Pulmonary artery (tissue), 1 donor: ENCODE measurements around a stretch of chr7.

- PRO-cap = no peak
Measured at GRCh38 chr7:1095511-1096375, 7.8 kb downstream of the GPER1 start.

DNA sequence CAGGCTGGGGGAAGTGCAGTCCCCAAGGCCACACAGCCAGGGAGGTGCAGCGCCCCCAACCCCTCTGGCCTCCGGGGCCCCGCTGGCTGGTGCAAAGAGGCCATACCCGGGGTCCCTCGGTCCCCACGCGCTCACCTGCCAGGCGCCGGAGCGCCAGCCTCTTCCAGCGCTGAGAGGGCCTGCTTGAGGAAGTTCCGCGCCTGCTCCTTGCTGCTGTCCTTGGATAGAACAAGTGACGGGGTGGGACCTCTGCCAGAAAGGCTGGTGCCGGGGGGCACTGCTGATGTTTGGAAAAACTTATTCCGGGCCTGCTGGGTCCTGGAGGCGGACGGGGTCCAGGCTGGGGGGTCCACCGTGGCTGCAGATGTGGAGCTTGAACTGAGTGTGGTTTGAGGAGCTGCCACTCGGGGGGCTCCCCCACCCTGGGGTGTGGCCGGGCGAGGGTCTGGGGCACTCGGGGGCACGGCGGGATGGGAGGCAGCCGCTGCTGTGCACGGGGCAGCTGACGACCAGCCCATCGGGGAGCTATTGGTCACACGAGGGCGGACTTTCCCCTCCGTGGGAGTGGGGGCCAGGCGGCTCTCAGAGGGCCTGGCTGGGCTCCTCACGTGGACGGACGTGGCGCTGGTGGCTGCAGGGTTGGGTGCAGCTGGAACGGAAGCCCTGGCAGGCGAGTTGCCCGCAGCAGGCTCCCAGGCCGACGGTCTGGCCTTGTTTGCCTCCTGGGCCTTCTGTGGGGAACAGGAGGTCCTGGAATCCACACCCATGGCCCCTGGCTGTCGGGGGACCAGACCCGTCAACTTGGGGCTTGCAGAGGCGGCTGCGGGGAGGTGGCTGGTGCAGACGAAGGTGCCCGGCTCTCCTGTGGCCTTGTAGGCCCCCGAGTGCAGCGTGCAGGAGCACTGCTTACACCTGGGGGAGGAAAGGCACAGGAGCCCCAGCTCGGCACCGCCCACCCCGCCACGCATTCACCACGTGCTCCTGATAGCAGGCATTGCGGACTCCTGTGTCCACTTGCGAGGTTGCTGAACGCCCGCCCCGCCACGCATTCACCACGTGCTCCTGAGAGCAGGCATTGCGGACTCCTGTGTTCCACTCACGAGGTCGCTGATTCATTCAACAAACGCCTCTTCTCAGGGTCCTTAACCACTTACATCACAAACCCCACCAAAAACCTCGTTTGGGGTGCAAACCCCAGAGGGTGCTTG is 14.3 kb downstream of the MICALL2 start:
- PRO-cap = no peak

- PRO-cap = no peak
Measured at GRCh38 chr7:1456191-1456474, 3.1 kb downstream of the MICALL2 start.

- PRO-cap = no peak
Measured at GRCh38 chr7:1487247-1487759, 16.9 kb downstream of the INTS1 start.

- PRO-cap = no peak
Measured at GRCh38 chr7:1499409-1499764, 4.8 kb downstream of the INTS1 start.

GRCh38 chr7:1523161-1523693 is 7.3 kb upstream of the MAFK start:
- PRO-cap = no peak

- PRO-cap = no peak
Measured at GRCh38 chr7:1523865-1524473, 6.5 kb upstream of the MAFK start.

GRCh38 chr7:1548452-1548964 is 7.5 kb downstream of the TMEM184A start:
- PRO-cap = no peak

- PRO-cap = no peak
Measured at GRCh38 chr7:1558724-1559393, 2.9 kb upstream of the TMEM184A start.

DNA sequence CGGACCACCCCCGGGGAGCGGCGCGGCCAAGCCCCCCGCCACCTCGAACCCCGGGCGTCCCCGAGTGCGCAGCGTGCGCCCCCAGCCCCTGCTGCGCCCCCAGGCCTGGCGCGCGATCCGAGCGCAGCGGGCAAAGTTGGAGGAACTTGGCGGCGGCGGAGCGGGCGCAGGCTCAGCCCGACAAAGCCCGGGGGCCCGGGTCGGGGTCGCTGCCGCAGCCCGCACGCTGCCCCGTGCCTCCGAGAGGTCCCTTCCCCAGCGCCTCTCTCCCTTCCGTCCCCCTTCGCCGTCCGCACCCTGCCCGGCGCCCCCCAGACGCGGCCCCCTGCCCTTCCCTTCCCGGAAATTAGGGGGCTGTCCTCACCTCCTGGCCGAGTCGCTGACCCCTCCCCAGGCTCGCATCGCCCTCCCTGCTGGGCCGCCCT is 337 bp downstream of the ELFN1 start:
- PRO-cap = no peak

GRCh38 chr7:1753183-1753741 is 83.2 kb downstream of the ELFN1 start:
- PRO-cap = no peak

DNA sequence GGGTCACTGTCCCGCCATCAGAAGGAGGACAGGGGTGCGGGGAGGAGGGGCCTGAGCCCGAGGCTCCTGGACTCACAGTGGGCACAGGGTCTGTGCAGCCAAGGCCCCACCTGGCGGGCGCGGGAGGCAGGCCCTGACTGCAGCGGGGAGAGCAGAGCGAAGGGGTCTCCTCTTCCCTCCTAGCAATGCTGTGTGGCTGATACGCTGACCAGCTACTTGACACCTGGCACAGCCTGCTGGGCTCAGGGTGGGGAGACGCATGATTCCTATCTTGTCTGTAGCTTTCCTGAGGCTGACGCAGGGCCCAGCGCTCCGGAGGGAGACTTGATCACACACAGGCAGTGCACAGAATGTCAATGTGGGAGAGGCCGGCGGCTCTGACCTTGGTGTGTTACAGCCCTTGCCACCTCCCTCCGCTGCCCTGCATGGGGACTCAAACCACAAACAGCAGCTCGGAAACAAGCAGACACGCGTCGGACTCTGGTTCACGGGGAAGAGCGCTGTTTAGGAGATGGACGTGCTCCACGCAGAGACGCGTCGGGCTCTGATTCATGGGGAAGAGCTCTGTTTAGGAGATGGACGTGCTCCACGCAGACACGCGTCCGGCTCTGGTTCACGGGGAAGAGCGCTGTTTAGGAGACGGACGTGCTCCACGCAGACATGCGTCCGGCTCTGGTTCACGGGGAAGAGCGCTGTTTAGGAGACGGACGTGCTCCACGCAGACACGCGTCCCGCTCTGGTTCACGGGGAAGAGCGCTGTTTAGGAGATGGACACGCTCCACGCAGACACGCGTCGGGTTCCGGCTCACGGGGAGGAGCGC is 175.1 kb downstream of the ELFN1 start:
- PRO-cap = no peak

- PRO-cap = no peak
Measured at GRCh38 chr7:1887239-1888193, 217.4 kb downstream of the ELFN1 start.

- PRO-cap = no peak
Measured at GRCh38 chr7:1916024-1916634, 246.1 kb downstream of the ELFN1 start.

- PRO-cap = no peak
Measured at GRCh38 chr7:1919536-1920241, 249.6 kb downstream of the ELFN1 start.

DNA sequence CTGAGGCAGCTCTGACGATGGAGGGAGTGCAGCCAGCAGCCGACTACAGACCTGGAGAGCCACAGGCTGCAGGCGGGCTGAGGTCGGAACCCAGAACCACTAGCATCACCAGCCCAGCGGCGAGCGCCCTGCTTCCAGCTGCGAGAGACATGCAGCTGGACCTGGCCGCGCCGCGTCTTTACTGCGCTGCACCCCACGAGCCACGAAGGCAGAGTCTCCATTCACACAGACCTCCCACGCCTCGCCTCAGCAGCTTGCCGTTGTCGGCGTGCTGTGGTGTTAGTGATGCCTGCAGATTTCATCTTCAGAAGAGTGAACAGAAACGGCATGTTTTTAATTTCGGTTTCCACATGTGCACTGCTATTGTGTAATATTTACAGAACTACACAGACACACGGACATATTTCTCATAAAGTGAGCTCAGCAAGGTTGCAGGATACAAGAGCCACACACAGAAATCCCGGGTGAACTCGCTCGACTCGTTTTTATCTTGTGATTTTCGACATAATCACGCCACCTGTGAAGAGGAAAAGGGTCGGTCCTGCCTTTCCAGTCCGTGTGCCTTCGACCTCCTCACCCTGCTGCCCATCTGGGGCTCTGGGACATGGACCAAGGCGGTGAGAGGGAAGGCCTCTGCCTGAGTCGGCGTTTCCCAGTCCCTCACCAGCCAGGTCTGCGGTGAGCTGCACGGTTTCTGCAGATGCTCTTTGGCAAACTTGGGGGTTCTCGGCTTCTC is 252.2 kb downstream of the ELFN1 start:
- PRO-cap = no peak

- PRO-cap = no peak
Measured at GRCh38 chr7:1943190-1943704, 273.2 kb downstream of the ELFN1 start.

DNA sequence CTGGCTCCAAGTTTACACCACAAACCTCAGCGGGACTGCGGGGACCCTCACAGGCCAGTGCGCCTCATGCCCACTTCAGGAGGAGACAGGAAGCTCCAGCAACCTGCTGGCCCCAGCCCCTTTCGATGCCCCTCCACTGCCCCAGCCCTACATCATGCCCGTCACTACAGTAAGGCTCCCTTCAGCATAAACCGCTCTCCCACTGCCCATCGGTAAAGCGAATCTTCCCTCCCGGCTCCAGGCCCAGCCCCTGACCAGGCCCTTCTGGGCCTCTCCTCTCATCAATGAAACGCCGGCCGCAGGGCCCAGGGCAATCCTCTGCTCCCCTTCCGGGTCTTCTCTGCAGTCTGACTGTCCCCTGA is 233.2 kb downstream of the MAD1L1 start:
- PRO-cap = no peak

GRCh38 chr7:2019342-2020495 is 213.0 kb downstream of the MAD1L1 start:
- PRO-cap = bidirectional peak, plus-strand start at chr7:2020045, minus-strand start at chr7:2019867

- PRO-cap = no peak
Measured at GRCh38 chr7:2072922-2073335, 159.8 kb downstream of the MAD1L1 start.